NALM6 (cell line): ENCODE data around the genes SMIM14 and N4BP2.

DNA sequence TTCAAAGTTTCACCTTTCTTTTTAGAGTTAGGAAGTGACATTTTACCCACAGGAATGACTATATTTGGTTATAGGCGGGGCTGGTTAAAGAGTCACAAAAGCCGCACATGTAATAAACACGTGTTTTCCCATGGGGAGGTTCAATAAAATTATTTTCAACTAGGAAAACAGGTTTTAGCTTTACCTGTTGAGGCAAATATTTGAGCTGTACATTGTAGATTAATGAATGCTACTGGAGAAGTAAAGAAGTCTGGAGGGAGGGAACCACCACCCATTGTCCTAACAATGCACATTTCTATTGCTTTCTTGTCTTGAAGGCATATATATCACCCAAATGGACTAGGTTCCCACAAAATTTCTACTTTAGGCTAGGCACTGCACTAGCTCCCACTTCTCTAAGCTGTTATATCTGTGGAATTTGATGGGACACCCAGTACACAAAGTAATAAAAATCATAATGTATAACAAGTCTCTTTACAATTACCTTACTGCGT lies 41.7 kb upstream of the UGDH start:
- PRO-cap = no peak

DNA sequence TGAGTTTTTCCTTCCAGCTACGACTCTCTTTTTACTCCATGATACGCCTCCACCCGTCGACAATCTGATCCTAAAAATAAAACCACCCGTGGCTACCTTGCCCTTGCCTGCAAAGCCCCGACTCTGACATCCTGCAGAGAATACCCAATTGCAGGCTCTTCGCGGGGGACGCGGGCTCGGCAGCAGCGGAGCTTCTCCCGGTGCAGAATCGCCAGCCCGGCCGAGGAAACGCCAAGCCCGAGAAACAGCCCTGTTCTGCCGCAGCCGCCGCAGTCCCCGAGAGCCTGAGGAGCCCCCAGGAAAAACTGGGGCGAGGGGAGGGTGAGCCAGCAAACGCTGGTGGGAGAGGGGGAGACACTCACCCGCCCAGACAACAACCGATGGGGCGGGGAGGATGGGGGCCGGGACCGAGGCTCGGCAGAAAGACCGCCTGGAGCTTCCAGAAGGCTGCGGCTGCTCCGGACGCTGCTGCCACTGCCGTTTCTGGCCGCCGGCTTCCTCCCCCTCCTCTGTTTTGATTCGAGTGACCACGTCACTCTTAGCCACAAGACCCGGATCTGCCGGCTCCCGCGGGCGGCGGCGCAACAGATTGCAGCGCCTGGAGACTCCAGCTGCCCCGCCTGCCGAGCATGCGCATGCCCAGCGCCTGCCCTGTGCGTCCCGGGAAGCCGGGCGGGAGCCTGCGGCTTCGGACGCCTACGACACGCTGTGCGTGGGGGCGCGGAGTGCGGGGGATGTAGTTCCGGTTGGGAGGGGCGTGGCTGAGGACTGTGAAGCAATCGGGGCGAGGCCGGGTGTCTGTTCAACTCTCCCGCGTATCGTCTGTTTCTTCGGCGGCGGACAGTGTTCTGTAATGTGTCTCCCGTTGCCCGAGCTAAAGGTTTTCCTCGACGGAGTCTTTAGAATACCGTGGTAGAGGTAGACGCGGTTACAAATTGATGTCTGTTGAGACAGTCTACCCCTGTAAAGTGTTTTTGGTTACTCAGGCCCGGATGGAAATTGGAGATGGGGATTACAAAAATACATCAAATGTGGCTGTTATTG lies at the start of gene SMIM14:
Gene SMIM14, minus strand, starts transcription at position 489 of the 1,044 bp plus-strand sequence.
- PRO-cap = bidirectional peak, plus-strand start at position 826 of the sequence, minus-strand start at position 516 of the sequence

DNA sequence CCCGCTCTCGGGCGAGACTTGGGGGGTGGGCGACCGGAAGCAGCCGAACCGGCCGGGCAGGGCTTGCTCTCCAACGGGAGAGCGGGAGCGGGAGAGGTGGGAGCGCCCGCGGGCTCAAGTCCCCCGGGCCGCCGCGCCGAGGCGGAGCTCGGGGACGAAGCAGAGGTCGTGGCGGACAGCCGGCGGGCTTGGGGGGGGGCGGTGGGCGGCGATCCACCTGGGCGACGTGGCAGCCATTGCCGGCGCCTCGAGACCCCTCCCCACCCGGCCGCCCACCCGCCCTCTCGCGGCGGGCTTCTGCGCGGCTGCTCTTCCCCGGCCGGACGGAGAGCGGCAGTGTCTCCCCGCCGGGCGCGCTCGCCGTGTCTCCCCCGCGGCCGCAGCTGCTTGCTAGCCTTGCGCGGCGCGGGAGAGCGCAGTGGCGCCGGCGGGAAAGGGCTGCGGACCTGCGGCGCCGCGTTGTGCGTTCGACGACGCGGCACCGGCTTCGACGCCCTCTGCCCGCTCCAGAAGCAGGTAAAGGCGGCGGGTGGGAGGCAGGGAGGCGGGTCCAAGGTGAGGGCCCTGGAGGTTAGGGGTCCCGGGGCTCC lies at the start of gene N4BP2:
Gene N4BP2, plus strand, starts transcription at position 336 of the 590 bp plus-strand sequence.
- PRO-cap = bidirectional peak, plus-strand start at position 416 of the sequence, minus-strand start at position 299 of the sequence

DNA sequence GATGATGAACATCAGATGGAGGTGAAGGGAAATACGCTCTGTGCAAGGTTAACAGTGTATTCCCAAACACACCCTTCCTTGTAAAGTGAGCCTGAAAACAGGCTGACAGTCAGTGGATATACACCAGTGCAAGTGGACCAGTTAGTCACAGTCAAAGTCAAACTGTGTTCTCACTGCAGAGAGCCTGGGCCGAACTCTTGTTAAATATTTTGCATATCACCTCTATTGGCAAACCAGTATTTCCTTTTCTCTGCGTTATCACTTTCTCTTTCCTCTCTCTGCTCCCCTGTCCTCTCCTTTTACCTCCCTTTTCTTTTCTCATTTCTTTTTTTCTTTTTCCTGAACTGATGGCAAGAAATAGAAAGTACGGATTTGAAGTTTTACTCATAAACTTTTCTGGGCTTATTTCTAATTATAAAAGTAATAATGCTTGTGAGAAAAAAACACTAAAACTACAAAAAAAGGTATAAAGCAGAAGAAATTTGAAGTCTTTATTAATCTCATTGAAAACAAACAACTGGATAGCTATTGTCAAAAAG lies 23.2 kb upstream of the RHOH start:
- PRO-cap = no peak

DNA sequence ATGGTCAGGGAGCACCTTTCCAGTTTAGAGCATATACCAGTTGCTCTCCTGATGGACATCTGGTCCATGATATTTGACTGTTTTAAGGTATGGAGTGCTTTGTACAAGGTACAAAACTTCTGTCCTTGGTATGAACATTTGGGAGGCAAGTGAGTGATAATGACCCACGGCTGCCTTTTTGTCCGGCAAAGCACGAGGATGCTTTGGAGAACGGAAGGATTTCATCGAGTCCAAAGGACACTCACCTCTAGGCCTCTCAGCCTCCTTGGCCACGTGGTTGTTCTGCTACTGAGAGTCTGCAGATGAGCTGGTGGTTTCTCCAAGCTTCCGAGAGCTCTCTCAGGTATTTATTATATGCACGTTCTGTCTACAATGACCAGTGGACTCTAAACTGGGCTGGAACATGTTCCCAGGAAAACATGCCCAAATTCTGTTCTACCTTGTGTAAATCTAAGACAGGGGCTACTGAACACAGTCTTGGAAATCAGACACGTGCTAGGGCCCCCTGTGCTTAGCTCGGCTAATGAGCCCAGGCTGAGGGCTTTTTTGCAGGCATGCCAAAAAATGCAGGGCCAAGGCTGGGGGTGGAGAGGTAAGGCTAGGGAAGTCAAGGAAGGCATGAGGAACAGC lies 21.2 kb downstream of the RHOH start:
- PRO-cap = no peak

DNA sequence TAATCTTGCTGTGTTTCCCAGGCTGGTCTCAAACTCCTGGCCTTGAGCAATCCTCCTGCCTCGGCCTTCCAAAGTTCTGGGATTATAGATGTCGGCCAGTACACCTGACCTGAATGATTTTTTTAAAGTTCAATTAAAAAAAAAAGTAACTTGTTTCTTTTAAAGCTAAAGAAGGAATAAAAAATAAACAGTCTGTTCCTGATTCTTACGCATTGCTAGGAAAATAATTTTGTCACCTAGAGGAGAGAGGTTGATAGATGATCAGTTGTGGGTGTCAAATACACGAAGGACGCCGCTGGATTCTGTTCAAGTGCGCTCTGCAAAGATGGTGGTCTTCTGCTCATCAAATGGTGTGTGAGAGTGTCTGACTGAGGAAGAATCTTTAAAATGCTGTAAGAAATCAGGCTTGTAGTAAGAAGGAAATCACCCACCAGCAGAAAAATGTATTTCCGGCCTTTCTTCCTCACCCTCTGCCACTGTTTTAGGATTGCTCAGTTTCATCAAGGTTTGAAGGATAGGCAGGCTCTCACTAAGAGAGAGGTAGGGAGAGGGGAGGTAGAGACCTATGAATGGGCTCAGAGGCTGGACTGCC lies 28.5 kb downstream of the RHOH start:
- PRO-cap = no peak

GRCh38 chr4:40284138-40284643 lies 50.9 kb upstream of the CHRNA9 start:
- PRO-cap = no peak

GRCh38 chr4:40425977-40426355 lies 90.8 kb downstream of the CHRNA9 start:
- PRO-cap = no peak

- PRO-cap = no peak
Observed at GRCh38 chr4:40462328-40462842, 127.3 kb downstream of the CHRNA9 start.

- PRO-cap = no peak
Observed at GRCh38 chr4:40506073-40506721, 123.5 kb downstream of the RBM47 start.

DNA sequence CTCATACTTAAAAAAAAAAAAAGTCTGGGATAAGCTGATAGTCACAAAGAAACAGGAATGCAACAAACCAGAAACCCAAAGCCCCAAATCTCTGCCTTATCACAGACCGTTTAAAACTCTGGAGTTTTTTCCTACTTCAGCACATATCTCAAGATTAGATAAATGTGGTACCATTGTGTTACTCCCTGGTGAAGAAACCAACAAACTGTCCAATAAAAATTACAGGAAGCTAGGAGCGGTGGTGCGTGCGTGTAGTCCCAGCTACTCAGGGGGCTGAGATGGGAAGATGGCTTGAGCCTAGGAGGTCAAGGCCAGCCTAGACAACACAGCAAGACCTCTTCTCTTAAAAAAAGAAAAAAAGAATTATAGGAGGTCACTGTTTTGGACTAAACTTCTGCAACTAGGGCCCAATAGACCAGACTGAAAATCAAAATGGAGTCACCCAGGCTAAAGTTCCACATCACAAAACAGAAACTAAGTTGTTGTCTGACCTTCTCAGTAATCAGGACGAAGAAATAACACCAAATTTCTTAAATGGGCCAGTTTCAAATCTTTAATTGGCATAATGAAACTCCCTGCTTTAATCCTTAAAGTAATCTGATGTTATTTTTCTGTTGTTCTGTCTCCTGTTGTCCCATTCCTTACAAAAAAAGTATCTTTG lies 51.9 kb downstream of the RBM47 start:
- PRO-cap = no peak

- PRO-cap = no peak
Observed at GRCh38 chr4:40996969-40997614, 217.2 kb downstream of the APBB2 start.

GRCh38 chr4:41028433-41029532 lies 185.6 kb downstream of the APBB2 start:
- PRO-cap = no peak

DNA sequence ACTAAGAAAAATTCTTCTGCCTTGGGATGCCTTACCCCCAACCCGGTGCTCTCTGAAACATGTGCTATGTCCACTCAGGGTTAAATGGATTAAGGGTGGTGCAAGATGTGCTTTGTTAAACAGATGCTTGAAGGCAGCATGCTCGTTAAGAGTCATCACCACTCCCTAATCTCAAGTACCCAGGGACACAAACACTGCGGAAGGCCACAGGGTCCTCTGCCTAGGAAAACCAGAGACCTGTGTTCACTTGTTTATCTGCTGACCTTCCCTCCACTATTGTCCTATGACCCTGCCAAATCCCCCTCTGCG lies 164.6 kb downstream of the APBB2 start:
- PRO-cap = no peak

GRCh38 chr4:41144716-41145329 lies 69.5 kb downstream of the APBB2 start:
- PRO-cap = no peak

DNA sequence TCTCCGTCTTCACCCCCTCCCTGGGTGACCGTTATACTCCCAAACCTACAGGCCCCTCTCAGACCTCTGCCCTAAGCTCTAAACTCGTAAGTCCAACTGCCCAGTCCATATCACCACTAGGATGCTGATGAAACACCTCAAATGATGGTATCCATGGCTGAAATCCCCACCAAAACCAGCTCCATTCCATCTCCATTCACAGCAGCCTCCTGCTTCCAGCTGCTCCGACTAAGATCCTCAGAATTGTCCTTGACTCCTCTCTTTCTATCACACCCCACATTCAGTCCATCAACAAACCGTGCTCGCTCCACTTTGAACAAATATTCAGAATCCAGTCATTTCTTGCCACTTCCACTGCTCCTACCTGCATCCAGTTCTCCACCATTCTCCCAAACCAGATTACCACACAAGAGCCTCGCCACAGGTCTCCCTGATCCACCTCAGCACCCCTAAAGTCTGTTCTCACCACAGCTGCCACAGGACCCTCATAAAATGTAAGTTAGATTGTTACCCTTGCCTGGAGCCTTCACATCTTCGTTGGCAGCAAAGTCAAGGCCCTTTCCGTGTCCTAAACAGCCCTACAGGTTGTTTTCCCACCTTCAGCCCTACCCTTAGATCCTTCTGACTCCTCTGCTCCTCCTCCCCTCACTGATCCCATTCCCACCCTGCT lies 19.1 kb downstream of the APBB2 start:
- PRO-cap = no peak

DNA sequence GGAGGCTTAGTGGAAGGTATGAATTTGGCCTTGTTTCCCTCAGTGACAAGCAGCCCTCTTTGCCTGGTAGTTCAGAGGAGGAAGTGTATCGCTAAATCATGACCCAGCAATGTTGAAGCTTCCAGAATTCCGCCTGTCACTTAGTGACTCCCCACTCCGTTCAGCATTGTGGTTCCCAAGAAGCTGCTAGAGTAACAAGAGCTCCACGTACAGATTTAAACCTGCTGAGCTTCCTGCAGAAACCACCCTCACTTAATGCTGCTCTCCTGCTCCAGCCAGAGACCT lies 105.1 kb downstream of the UCHL1 start:
- PRO-cap = no peak

GRCh38 chr4:41437191-41437509 lies 100.8 kb upstream of the LIMCH1 start:
- PRO-cap = no peak

GRCh38 chr4:41611848-41612180 lies 73.9 kb downstream of the LIMCH1 start:
- PRO-cap = no peak

GRCh38 chr4:41959613-41960198 lies 21.9 kb upstream of the DCAF4L1 start:
- PRO-cap = no peak